Astrocyte (in vitro differentiated cells and primary cell): Measurements from ENCODE around the genes TASOR and HESX1.

- PRO-cap: no peak
- RRBS, 2 experiments: no CpG with 5 or more reads among the region's 7 CpGs
These were observed 22.8 kb downstream of the TKT start for GRCh38 chr3:53233106-53233326.

GRCh38 chr3:53320514-53321234, 26.7 kb downstream of the DCP1A start:
- PRO-cap: no peak
- RRBS, 2 experiments: no CpG with 5 or more reads among the region's 5 CpGs

DNA sequence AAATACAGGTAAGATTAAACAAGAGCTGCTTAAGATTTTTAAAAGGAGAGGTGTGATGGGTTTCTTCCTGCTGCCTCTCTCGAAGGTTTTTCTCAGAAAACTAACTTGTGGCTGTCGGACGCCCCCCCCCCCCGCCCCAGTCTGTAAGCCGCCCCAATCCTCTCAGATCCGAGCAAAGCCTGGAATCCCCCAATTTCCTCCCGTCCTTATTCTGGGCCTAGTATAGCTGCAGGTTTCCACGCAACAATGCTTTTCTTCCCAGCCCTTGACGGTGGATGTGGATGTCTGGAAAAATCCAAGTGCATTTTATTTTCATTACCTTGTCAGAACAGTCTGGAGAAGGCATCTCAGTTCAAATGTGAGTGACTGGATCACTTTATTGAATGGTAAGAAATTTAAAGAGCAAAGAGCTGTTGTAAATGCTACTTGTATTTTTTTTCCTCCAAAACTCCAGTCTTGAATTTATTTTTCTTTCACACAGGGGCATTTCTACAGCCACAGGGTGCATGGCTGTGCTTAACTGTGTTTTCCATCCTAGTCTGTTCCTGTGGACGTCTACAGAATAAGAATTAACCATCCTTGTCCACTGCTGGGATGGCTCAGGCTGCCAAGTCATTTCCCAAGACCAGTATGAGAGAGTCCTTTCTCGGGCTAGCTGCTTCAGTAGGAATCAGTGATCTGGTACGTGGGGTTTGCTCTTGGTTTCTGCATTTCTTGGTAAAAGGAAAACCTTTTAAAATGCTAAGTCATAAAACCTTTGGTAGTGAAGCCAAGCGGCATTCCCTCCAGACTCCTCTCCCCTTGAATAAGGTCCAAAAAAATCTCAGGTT, 30.0 kb downstream of the CHDH start:
- PRO-cap: no peak
- RRBS, 2 experiments: no CpG with 5 or more reads among the region's 13 CpGs

- PRO-cap: no peak
- RRBS, 2 experiments: 0 to 11% methylated on average over 4 of the region's 20 CpGs
These were observed 816 bp downstream of the CHDH start for GRCh38 chr3:53845349-53845857.

- PRO-cap: no peak
- RRBS, 2 experiments: no CpG with 5 or more reads among the region's 25 CpGs
These were observed 88.6 kb upstream of the CACNA2D3 start for GRCh38 chr3:54033634-54034303.

DNA sequence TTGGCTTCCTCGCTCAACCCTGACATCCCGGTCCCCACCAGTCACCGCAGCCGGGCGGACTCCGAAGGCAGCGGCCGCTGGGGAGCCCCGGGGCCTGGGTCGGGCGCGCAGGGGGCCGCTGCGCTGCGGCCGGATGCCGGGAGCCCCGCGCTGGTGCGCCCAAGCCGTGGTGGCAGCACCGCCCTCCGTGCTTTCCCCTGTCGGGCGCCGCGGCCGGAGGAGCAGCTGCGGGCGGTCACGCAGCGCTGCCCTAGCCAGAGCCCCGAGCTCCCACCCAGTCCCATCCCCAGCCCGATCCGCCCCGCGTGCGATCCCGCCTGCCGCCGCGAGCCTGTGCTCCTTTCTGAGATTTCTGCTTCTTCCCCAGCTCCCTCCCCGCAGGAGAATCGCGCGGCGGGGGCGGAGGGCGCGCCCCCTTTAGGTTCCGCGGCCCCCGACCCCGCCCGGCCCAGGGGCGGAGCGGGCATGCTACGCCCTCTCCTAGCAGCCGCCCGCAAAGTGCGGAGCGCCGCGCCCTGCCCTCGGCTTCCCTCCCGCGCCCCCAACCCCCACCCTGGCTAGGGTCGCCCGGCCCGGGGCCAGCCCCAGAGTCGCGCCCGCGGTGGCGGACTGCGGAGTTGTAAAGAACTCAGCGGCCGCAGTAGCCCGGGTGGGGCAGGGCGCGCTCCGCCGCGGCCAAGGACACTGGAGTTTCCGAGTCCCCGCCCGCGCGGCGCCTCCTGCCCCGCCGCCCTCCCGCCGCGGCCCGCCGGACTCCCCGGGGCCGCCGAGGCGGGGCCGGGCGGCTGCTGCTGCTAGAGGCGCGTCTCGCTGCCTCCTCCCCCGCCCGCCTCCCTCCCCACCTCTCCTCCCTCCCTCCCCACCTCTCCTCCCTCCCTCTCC, 468 bp upstream of the CACNA2D3 start:
- PRO-cap: no peak
- RRBS, 2 experiments: 1 to 3% methylated on average over 36 to 46 of the region's 108 CpGs

GRCh38 chr3:54600582-54601157, 327.2 kb downstream of the LRTM1 start:
- PRO-cap: no peak
- RRBS, 2 experiments: 9 to 27% methylated on average over 3 of the region's 11 CpGs

- PRO-cap: no peak
- RRBS, 2 experiments: no CpG with 5 or more reads among the region's 1 CpG
These were observed 238.3 kb upstream of the LRTM1 start for GRCh38 chr3:55166296-55166514.

DNA sequence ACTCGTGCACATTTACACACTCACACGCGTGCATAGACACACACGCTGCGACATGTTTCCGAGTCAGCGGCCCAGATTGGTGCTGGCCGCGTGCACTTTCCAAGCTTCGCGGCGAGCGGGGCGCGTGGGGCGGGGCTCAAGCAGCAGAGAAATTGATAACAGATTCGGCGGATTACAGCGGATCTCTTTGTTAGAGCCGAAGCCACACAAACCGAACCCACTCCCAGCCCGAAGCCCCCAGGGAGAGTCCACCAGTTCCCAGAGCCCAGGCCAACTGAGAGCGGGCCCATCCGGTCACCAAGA, 4.2 kb downstream of the WNT5A start:
- PRO-cap: no peak
- RRBS, 2 experiments: 45% methylated on average over 1 of the region's 24 CpGs; no CpG with 5 or more reads in 1 of the 2 experiments

DNA sequence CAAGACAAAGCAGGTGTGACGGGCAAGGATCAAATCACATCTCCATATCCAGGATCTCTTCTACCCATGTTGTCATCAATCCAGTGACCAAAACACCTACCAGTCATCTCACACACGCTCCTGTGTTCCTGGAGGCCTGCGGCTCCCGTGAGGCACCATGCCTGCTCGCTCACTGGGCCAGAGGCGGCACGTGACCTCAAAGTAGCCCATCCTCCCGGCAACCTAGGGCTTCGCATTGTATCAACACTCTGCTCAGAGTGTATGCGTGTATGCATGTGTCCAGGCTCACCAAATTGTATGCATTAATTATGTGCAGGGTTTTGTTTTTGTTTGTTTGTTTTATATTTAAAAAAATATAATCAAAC, 59.3 kb downstream of the ERC2 start:
- PRO-cap: no peak
- RRBS, 2 experiments: no CpG with 5 or more reads among the region's 10 CpGs

GRCh38 chr3:56623272-56623901, 59.7 kb downstream of the TASOR start:
- PRO-cap: no peak
- RRBS, 2 experiments: no CpG with 5 or more reads among the region's 9 CpGs

DNA sequence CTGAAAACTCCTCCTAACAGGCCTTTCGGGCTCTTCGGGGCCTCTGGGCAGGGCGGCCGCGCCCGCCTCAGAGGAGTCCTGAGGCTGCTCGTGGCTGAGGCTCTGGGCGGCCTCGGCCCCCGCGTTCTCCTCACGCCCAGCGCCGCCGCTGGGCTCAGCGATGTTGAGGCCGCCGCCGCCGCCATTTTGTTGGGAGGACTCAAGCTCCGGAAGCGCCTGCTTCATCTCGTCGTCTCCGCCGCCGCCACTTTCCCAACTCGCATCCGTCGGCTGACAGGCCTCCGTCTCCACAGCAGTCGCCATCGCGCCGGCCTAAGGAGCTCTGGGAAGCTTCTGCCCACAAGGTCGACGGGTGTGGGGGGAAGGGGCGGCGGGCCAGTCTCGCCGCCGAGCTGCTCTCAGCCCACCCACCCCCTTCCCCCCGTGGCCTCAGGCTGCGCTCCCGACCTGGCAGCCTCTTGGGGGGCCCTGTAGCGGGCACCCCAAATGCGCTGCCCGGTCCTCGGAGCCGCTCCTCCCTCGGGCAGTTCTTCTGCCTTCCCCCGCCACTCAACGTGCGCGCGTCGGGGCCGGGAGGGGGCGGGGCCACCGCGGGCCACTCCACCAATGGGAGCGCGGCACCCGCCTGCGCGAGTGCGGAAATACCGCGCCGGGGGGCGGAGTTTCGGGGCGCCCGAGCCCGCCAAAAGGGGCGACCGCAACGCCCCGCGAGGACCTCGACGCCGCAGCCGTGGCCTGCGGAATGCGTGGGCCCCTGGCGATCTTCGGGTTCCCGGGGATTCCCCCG, at the start of gene TASOR:
TASOR (minus strand) TSS at position 562 of the 787 bp plus-strand sequence.
- PRO-cap: bidirectional peak, plus-strand start at position 290 of the sequence, minus-strand start at position 156 of the sequence; bidirectional peak, plus-strand start at position 711 of the sequence, minus-strand start at position 534 of the sequence
- RRBS, 2 experiments: 3% methylated on average over 23 to 42 of the region's 90 CpGs

DNA sequence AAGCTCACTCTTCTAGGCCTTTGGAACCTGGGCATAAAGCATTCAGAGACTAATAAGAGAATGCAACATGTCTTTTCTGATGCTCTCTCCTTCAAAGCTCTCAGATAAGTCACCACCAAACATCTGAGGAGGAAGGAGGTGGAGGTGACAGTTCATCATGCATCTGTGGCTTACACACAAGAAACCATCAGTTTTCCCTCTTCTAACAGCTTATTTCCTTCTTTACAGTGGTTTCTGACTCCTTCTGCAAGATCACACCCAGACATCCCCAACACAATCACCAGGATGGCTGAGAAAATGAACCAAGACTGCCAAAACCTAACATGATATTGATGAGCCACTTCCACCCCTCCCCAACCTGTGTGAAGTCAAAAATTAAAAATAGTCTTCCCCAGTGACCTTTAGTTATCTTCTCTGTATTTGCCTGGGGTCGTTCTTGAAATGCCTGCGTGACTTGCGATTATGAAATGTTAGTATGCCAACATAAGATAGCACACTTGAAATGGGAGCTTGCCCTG, 11.5 kb downstream of the ARHGEF3 start:
- PRO-cap: no peak
- RRBS, 2 experiments: no CpG with 5 or more reads among the region's 3 CpGs

GRCh38 chr3:57006767-57007207, 53.7 kb upstream of the SPATA12 start:
- PRO-cap: no peak
- RRBS, 2 experiments: no CpG with 5 or more reads among the region's 6 CpGs

DNA sequence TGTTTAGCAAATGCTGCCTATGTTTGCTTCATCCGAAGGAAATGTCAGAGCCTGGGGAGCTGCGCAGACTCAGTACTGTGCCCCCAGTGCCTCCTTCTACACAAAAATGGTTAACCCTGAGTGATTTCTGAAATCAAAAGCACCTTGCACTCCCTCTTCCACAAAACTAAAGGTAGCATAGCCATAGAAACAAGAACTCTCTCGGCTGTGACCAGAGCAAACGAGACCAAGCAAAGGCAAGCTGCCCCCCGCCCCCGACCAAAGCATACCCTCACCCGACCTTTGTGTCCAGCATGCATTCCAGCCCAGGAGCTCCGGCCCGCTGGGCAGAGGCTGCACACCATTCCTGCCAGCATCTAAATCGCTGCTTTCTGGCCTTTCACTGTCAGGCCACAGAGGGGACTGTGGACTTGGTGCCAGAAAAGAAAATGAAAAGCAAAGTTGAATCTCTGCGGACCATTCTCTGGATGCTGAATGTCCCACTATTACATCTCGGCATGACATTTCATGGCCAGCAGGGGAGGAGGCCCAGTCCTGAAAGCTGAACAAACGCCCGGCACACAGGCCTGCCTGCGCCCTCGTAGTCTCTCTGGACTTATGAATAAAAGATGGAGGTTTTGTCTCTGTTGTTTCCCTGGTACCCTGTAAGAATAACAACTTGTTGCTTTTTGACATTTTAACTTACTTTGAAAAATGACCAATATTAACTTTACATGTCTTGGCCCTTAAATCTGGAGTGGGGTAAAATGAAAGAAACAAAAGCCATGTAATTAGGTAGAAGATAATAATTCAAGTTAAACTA, 13.0 kb downstream of the IL17RD start:
- PRO-cap: no peak
- RRBS, 2 experiments: no CpG with 5 or more reads among the region's 16 CpGs

GRCh38 chr3:57199847-57200238, at the start of gene HESX1:
TSS of gene HESX1 (minus strand) at chr3:57199978.
- PRO-cap: no peak
- RRBS, 2 experiments: no CpG with 5 or more reads among the region's 6 CpGs

DNA sequence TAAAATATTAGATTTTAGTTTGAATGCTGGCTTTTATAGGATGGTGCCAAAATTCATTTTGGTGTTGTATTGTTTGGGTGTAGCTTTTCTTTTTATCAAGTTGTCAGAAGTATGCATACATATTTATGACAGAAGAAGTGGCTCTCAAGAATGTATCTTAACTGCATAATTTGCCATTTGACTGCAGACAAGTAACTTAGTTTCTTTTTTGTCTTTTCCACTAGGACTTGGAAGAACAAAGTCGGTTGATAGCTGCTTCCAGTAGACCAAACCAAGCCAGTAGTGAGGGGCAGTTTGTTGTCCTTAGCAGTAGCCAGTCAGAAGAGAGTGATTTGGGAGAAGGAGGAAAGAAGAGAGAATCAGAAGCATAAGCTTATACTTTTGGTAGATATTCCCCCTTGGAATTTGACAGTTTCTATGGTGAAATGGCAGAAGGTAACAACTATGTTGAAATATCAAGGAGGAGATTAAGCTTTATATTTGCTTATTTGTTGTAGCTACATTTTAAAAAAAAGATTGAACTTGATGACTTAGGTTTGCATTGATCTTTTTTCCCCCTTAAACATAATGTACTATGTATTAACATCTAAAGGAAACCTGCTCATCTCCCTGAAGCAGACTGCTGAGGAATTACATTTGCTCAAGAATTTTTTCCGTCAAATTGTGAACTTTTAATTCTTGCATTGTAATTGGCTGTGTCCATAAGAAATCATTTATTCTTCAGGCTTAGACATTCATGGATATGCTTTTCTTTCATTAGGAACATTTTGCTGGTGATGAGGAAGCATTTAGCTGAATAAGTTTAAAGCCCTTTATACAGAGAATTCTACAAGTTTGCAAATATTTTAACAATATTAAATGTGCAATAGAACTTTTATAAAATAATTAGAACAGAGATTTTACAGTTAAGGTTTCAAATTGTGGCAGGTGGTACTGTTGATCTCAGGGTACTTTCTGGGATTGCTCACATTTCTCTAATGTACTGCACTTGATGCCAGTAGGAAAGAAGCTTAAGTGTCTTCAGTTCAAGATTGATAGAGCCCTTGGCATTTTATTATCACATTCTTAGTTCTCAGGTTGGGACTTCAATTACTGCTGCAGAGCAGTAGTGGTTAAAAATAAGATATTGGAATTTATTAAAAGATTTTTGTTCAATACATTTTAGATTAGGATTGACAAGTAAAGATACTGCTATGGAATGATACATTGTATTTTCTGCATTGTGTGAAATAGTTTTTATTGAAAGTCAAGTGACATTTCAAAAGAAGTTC, 22.7 kb downstream of the ASB14 start:
- PRO-cap: no peak
- RRBS, 2 experiments: no CpG with 5 or more reads among the region's 2 CpGs

DNA sequence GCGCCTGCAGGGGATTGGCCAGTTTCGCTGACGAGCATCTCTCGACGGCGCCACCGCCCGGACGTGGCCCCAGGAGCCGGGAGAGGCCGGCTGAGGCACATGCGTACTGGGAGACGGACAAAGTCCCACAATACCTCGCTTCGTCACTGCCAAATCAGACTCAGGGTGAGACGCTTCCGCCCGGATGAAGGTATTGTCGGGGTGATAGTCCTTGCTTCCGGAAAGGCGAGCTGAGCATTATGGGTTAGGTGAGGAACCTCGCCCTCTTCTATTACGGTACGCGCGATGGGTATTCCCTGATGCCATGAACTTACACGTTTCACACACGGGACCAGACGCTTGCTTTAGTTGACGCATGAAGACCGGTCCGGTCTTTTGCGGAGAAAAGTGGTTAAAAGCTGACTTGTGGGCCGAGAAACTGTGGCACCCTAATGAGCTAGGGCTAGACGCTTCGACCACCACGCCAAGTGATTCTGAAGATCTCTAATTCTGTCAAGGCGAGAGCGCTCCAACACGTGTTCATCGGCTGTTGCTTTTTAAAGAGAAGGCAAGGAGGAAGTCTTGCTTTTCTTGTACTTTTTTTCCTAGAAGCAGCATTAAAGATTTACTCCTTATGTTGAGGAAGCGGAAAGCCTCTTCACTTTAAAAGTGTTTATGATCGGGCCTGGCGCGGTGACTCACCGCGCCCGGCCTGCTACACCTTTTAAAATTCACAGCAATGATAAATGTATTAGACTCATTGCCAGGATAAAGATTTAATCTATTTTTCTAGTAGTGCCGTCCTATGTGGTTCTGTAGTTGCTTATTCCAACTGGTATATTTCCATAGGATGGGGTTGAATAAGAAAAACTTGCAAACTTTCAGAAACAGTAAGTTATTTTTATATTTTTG, 606 bp upstream of the ARF4 start:
- PRO-cap: bidirectional peak, plus-strand start at position 157 of the sequence, minus-strand start outside the sequence
- RRBS, 2 experiments: under 1% methylated on average over 13 to 14 of the region's 49 CpGs

DNA sequence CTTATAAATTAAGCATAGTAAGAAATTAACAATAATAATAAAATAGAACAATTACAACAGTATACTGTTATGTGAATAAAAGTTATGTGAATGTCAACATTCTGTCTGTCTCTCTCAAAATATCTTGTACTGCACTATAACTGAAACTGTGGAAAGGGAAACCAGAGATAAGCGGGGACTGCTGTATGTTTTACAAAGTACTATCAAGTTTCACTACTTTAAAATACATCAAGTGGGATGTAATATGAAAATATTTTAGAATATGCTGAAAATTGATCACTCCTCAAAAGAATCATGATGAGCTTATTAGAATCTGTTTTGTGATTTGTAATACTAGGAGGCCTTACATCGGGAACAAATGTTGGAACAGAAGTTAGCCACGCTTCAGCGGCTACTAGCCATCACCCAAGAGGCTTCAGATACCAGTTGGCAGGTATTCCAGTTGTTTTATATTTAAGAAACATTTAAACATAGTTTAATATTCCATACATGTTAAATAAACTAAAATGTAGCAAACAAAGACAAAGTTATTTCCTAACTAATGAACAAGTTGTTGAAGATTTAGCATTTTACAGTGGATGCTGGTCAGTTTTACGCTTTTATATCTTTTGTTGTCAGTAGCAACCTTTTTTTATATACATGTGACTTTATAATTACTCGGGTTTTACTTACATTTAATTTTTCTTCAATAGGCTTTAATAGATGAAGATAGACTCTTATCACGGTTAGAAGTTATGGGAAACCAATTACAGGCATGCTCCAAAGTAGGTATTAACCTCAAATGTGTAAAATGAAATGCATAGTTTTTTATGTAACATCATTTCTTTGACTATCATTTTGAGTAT, 101.5 kb downstream of the SLMAP start:
- PRO-cap: no peak
- RRBS, 2 experiments: no CpG with 5 or more reads among the region's 7 CpGs

DNA sequence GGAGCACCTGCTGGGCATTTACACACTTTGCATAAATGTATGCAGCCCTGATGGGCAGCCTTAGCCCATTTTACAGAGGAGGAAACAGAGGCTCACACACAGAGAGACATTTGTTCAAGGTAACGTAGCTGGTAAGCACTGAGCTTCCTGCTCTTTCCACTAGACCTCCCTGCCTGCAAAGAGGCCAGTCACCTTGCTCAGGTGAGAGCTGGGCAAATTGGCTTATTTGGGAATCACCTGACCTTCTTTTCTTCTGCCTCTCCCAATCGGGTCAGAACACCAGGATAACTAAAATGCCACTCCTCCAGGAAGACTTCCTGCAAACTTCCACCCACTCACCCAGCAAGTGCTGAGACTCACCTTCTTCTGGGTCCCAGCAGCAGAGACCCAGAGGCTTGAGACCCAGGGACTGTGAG, 51.3 kb upstream of the FLNB start:
- PRO-cap: no peak
- RRBS, 2 experiments: no CpG with 5 or more reads among the region's 2 CpGs